ENCODE measurements around a stretch of chr1.

DNA sequence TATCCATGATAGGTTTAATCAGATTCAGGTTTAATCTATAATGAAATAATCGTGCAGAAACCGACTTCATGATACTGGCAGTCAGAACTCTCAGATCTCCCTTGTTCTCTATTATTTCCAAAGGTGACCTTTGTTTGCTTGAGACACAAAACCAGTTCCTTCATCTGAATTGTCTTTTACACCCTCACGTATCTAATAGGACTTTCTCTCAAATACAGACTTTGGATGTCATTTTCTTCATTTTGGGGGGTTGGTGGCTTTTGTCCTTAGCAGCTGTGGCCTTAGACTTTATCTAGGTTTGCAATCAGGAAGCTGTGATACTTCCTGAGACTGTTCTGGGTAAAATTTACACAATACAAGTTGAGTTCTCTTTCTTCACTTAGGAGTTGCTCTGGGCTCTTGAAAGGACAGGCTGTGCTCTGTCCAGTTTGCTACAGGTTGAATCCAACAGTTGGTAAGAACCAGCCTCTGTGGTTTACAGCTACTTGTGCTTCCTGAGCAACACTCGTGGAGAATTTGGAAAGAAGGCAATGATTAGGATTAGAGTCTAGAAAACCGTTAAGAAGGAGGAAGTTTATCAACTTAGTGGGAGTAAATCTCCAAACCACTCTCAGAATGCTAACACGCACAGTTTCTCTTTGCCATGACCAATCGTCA lies 27.0 kb downstream of the GFI1 start:
- PRO-cap, result no peak

- PRO-cap, result no peak
These were observed 55.5 kb upstream of the GFI1 start for GRCh38 chr1:92542089-92542691.

DNA sequence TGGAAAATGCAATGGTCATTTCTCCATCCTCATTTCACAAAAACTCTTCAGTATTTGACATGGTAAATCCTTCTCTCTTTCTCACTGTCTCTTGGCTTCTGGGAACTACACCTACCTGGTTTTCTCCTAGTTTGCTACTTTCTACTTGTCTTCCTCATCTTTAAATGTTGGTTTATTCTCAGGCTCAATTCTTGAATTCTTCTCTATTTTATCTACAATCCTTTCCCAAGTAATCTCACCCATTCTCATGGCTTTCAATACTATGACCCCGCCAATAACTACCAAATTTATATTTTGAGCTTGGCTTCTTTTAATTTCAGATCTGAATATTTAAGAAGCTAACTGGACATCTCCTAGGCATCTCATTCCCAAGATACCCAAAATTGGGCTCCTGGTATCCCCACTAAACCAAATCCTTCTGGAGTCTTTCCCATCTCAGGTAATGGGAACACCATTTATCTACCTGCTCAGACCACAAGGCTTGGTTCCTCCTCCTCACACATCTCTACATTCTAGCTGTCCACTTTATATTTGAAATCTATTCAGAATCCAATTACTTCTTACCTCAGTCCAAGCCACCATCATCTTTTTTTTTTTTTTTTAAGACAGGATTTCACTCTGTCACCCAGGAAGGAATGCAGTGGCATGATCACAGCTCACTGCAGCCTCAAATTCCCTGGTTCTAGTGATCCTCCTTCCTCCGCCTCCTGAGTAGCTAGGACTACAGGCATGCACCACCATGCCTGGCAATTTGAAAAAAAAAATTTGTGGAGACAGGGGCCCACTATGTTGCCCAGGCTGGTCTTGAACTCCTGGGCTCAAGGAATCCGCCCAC lies 113.5 kb downstream of the EVI5 start:
- PRO-cap, result no peak

GRCh38 chr1:92792134-92792795 lies 7.4 kb upstream of the EVI5 start:
- PRO-cap, result bidirectional peak, plus-strand start at chr1:92792521, minus-strand start at chr1:92792419

GRCh38 chr1:92964823-92965427 lies 3.7 kb upstream of the DIPK1A start:
- PRO-cap, result no peak

- PRO-cap, result no peak
These were observed 19.9 kb upstream of the DIPK1A start for GRCh38 chr1:92981016-92981797.

- PRO-cap, result no peak
These were observed 41.4 kb downstream of the MTF2 start for GRCh38 chr1:93120375-93120948.

DNA sequence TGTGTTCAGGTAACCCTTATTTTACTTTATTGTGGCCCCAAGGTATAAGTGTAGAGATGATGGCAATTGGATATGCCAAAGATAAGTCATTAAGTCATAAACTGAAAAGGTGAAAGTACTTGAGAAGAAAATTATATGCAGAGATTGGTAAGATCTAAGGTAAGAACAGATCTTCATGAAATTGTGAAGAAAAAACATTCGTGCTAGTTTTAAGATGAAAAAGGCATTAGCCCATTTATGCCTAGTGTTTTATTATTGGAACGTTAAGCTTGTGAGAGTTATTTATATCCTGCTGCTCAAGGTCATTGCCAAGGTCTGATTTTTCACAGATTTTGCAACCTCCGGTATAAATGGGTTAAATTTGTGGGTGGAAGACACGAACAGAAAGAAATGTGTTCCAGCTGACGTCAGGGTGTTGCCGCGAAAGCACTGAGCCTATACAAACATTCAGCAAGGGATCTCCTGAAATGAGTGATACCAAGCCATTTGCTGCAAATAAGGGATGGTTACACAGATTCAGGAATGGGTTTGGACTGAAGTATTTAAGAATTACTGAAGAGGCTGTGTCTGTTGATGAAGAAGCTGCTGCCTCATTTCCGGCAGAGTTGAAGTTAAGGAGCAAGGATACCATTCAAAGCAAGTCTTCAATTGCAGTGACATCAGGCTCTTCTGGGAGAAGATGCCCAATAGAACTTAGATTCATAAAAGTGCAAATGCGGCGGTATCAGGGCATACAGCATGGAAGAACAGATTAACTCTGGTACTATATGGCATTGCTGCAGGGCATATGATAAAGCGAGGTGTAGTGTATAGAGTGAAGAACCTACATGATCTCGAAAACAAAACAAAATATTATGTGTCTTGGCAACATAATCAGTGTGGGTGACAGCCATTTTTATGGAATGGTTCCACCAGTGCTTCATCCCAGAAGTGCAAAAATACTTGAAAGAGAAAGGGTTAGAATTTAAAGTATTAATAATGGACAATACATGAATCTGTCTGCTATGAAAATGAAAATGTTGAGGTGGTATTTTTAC lies 32.1 kb downstream of the TMED5 start:
- PRO-cap, result no peak

- PRO-cap, result no peak
These were observed 72.7 kb downstream of the CCDC18 start for GRCh38 chr1:93253238-93253533.

GRCh38 chr1:93449002-93449865 lies 1.3 kb downstream of the FNBP1L start:
- PRO-cap, result bidirectional peak, plus-strand start at chr1:93449291, minus-strand start at chr1:93449266

GRCh38 chr1:93585022-93585766 lies 96.4 kb downstream of the BCAR3 start:
- PRO-cap, result no peak

GRCh38 chr1:93723167-93723668 lies 41.6 kb upstream of the BCAR3 start:
- PRO-cap, result no peak

DNA sequence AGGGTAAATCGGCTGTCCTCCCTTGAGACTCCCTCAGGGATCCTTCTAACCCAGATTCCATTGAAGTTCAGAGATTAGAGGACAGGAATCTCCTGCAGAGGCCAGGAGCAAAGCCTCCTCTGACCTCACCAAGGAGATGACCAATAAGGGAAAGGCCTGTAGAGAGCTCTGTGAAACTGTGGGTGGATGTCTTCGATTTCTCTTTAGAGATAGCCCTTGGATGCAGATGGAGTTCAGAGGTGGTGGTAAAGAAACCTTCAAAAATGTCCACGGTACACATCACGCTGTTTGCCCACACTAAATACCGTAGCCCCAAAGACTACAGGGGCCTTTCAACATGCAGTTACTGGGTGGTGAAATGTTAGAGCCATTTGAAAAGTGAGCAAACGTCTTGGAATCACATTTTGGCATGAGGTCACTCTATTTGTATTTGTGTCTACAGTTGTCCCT lies 57.8 kb downstream of the DNTTIP2 start:
- PRO-cap, result bidirectional peak, plus-strand start at position 195 of the sequence, minus-strand start at position 69 of the sequence

DNA sequence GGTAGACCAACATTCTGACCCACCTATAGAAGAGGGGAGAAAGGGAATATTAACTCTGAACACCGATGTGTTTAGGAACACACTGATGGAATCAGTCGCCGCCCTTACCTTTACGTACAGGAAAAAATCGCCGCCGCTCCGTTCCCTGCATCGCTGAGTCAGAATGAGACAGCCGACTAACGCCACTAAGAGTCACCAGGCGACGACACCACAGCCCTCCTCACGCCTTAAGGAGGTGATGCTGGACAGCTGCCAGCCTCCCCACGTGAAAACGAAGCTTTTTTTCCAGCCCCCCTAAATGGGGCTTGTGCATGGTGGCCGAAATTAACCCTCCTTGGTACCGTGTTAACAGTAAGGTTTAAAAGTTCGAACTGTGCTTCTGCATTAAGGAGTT lies 569 bp downstream of the DNTTIP2 start:
- PRO-cap, result bidirectional peak, plus-strand start at position 169 of the sequence, minus-strand start at position 165 of the sequence

GRCh38 chr1:93904109-93904634 lies 5.1 kb downstream of the GCLM start:
- PRO-cap, result no peak

- PRO-cap, result no peak
These were observed 82.5 kb downstream of the ABCA4 start for GRCh38 chr1:94038299-94038958.

DNA sequence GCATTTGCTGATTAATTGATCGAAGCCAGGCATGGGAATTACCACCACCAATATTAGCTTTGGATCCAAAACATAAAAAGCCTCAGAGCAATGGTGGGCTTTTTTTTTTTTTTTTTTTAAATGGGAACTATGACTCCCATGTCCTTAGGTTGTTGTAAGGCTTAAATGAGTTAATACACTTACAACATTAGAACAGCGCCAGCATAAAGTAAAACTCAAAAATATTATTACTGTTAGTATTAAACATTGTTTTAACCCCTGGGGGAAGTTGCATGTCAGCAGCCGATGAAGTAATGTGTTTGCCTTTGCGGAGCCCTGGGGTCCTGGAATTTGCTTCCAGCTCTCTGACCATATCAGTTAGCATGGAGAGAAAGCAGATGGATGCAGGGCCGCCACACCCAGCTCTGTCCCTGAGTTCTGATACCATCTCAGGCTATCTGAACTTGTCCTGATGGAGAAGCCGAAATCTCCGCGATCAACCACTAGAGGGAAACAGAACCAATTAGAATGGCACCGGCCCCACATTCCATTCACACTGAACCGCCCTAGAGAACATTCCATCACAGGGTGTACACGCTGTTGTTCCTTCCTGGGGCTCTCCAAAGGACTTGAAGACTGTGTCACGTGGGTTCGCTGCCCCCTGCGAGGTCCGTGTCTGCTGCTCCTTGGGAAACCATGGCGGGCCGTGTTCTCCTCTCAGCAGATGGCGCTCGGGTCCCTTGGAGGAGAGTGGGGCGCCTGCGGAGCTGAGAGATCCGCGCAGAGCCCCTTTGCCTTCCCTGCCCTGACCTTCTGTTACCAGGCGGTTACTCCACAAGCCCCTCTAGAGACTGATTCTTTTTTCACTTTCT lies 75.5 kb downstream of the ABCA4 start:
- PRO-cap, result no peak

DNA sequence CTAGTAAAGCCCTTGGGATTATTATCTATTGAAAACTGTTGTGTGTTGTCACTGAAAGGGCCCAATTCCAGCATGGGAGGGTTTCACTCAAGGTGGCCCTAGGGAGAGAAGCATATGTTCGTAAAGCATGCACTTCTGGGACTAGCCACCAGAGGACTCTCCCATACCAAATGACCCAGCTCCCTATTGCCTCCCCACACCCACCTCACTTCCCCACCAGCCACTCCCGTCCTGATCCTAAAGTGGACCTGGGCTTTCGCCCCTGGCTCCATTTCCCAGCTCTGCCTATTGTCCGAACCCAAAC lies 59.5 kb downstream of the ABCA4 start:
- PRO-cap, result no peak

- PRO-cap, result no peak
These were observed 4.7 kb upstream of the ABCA4 start for GRCh38 chr1:94125640-94125963.

DNA sequence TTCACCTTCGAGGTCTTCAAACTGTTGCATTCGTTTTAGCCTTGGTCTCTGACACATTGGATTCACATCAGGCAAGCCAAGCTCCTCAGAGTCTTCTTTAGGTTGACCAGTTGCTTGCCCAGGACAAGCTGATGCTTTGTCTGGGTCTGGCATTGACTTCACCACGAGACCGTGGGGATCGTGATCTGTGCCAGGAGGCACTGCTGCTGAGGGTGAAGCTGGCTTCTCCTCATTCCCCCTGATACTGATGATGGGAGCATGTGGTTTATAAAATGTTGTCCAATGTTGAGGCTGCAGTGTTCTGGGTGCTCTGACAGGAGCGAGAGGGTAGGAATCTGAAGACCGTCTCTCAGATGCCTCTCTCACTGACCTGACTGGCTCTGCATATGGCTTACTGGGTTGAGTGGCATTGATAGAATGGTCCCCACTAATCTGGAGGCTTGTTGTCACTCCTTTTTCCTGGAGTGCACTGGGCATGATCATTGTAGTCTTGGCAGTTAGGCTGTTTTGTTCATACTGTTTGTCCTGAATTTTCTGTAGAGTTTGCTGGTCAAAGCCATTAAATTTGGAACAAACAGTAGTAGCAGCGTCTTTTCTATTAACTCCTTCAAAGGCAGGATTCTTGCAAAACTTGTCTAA lies 53.1 kb upstream of the ABCA4 start:
- PRO-cap, result no peak